Caco-2 (cell line): ENCODE results near the gene PAWR.

GRCh38 chr12:76052857-76053637, 31.4 kb downstream of the NAP1L1 start:
- PRO-cap = no peak
- RRBS = no CpG with 5 or more reads among the region's 3 CpGs

GRCh38 chr12:76346907-76347445, 1.2 kb downstream of the BBS10 start:
- PRO-cap = no peak
- RRBS = no CpG with 5 or more reads among the region's 4 CpGs

GRCh38 chr12:76422978-76423602, 74.9 kb upstream of the BBS10 start:
- PRO-cap = no peak
- RRBS = no CpG with 5 or more reads among the region's 5 CpGs

DNA sequence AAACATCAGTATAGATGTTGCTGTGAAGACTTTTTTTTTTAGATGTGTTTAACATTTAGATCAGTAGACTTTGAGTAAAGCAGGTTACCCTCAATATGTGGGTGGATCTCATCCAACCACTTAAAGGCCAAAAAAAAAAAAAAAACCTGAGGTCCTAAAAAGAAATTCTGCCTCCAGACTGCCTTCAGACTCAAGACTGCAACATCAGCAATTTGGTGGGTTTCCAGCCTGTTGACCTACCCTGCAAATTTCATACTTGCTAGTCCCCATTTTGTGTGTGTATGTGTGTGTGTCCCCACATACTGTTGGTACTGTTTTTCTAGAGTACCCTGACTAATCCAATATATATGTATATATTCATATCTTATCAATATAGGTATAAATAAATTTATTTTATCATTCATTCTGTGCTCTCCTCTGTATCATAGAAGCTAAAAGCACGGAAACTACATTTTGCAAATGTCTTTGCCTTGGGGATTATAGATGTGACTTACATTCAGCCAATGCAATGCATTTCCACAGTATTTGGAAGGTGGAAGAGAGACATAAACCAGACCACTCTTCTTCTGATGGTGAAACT, 55.5 kb downstream of the OSBPL8 start:
- PRO-cap = no peak
- RRBS = no CpG with 5 or more reads among the region's 1 CpG

DNA sequence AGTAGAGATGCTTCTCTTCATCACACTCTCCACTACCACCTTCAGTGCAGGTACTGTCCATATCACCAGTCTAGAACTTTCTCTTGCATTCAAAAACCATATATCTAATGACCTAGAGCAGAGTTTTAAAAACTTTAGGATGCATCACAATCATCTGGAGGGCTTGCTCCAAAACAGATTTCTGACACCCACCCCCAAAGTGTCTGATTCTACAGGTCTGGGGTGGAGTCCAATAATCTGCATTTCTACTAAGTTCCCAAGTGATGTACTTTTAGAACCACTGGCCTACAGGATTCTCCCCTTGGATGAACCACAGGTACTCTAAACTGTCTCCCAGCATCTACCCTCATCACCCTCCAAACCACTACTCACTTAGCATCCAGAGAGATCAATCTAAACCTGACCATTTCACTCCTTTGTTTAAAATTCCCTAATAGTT, 17.2 kb downstream of the OSBPL8 start:
- PRO-cap = no peak

DNA sequence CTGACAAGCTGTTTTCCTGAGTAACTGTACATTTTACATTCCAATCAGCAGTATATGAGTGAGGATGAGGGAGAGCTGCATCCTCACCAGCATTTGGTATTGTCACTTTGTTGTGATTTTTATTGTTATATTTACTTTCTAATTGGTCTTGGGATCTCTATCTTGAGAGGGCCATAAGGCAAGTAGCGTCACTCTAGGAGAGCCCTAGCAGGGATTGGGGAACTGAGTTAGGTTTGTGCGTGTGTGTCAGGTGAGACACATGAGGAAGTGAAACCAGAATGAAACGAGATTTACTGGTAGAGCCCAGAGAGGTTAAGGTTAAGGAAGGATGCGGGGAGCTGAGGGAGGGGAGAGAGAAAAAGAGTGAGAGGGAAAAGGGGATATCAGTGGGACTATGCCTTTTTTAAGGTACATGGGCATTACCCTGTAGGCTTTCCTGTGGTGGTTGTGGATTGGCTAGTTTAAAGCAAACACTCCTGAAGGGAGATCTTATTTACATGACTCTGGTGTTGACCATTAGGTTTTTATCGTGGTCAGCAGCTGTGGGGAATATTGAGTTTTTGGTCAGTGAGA, 13.8 kb downstream of the ZDHHC17 start:
- PRO-cap = no peak
- RRBS = no CpG with 5 or more reads among the region's 5 CpGs

GRCh38 chr12:76782229-76782797, 18.4 kb downstream of the ZDHHC17 start:
- PRO-cap = no peak
- RRBS = no CpG with 5 or more reads among the region's 1 CpG

DNA sequence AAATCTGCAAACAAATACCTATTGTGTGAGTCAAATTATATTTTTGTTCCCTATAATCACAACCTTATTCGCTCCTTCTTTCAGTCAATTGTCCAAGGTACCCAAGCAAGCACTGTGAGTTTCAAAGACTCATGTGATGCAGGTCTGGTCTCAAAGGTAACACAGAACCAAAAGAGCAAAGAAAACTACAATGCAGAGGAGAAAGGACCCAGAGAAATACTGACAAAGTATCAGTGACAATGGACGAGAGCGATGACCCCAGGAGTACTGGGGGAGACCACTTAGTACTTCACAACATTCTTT, 1.4 kb downstream of the CSRP2 start:
- PRO-cap = no peak
- RRBS = no CpG with 5 or more reads among the region's 3 CpGs

DNA sequence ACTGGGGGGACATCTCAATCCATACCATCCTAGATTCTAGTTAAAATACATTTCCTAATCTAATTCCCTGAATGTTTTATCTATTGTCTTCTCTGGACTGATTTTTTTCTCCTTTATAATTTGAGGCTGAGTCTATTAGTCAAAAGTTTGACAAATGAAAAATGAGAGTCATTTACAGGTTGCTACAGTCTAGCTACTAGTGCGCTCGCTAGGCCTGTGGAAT, 14.6 kb downstream of the E2F7 start:
- PRO-cap = no peak
- RRBS = no CpG with 5 or more reads among the region's 2 CpGs

DNA sequence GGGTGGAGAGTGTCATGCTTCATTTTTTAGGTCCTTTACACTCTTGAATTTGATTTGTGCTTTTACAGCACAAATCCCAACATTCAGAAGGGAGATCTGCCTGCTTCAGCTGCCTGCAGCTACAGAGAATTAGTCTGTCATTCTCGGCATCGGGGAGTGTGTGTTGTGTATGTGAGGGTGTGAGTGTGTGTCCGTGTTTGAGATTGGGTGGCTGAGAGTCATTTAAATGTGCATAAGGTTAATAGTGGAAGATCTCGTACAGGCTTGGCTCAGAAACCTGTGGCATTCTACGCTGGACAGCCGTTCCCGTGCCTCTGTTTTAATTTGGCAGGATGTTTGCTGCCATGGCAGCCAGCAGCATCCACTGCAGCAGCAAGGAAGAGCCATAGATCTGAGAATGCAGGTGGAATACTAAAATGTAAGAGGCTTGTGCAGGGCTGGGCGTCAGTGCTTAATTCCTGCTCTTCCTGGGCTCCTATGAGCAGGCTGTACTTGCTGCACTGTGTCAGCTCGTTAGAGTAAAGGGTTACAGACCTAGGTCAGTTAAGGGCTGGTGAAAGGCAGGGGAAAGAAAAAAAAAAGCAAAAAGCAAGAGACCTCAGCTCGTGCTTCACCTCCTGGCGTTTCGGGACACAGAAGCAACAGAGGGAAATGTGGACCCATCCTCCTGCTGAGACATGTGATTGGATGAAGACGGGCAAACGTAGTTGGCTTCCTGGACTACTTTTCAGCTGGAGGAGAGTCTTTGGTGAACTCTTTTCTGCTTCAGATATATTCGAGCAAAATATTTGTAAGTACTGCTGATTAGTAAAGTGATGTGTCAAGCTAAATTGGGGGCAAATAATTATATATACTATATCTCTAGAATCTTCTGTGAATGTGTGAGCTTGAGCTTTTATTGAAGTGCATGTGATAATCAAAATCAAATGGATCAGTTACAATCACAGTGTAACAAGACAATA, 205.5 kb downstream of the NAV3 start:
- PRO-cap = no peak
- RRBS = no CpG with 5 or more reads among the region's 15 CpGs

DNA sequence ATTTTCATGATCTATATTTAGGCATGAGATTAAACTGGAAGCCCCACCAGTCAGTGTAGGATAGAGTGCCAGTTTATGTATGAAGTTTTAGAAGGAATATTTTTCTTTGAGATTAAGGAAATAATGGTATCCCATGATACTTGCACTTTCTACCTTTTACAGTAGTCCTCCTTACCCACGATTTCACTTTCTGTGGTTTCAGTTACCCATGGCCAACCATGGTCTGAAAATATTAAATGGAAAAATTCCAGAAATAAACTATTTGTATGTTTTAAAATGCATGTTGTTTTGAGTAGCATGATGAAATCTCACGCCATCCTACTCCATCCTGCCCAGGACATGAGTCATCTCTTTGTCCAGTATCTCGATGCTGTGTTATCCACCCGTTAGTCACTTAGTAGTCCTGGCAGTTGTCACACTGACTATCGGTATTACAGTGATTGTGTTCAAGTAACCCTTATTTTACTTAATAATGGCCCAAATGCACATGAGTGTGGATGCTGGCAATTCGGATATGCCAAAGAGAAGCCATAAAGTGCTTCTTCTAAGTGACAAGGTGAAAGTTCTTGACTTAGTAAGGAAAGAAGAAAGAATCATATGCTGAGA, 22.4 kb downstream of the SYT1 start:
- PRO-cap = no peak
- RRBS = no CpG with 5 or more reads among the region's 6 CpGs

GRCh38 chr12:79151363-79151826, 286.8 kb downstream of the SYT1 start:
- PRO-cap = no peak
- RRBS = no CpG with 5 or more reads among the region's 2 CpGs

GRCh38 chr12:79540586-79541122, 150.1 kb downstream of the PAWR start:
- PRO-cap = no peak
- RRBS = no CpG with 5 or more reads among the region's 13 CpGs

- PRO-cap = bidirectional peak, plus-strand start at chr12:79691225, minus-strand start at chr12:79690964; bidirectional peak, plus-strand start at chr12:79691577, minus-strand start at chr12:79691419
- RRBS = 3% methylated on average over 9 of the region's 87 CpGs
These were observed at the start of gene PAWR for GRCh38 chr12:79690831-79691639. TSS of gene PAWR (minus strand) at chr12:79690964.

GRCh38 chr12:79691640-79691750, 731 bp upstream of the PAWR start:
- PRO-cap = no peak
- RRBS = no CpG with 5 or more reads among the region's 4 CpGs

DNA sequence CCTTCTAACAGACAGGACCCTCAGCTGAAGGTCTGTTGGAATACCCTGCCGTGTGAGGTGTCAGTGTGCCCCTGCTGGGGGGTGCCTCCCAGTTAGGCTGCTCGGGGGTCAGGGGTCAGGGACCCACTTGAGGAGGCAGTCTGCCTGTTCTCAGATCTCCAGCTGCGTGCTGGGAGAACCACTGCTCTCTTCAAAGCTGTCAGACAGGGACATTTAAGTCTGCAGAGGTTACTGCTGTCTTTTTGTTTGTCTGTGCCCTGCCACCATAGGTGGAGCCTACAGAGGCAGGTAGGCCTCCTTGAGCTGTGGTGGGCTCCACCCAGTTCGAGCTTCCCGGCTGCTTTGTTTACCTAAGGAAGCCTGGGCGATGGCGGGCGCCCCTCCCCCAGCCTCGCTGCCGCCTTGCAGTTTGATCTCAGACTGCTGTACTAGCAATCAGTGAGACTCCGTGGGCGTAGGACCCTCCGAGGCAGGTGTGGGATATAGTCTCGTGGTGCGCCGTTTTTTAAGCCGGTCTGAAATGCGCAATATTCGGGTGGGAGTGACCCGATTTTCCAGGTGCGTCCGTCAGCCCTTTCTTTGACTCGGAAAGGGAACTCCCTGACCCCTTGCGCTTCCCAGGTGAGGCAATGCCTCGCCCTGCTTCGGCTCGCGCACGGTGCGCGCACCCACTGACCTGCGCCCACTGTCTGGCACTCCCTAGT, 150.2 kb downstream of the OTOGL start:
- PRO-cap = no peak
- RRBS = no CpG with 5 or more reads among the region's 32 CpGs

DNA sequence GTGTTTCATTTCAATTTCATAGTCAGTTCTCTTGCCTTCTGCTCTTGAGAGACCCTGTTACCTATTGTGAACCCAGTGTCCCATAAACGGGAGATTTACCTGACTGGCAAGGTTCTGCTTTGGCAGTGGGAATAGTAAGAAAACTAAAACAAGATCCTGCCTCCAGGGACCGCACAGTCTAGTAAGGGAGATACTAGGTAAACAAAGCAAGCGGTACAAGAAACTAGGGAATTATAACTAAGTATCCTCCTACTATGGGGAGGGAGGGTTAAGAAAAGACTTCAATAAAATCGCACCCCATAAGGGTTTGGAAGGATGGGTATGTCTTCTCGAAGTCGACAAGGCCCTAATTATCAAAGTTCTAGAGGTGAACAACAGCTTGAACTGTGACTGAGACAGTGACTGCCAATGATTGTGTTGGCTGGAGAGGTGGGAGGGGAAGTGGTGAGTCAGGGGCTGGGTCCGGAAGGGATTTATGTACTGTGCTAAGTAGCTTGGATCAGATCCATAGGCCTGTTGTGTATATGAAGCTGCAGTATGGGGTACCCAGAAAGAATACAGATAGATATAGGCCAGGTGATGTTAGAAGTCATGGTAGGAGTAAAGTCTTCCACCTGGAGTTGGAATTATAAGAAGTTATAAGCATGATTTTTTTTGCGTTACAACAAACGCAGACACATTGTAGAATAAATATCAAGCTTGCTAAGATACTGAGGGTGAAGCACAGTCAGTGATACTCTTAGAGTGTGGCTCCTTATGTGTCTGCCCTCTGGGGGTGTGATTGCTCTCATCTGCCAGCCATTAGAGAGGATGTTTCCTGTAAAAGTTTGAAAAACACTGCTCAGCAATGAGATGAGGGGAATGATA, 923 bp downstream of the ACSS3 start:
- PRO-cap = no peak
- RRBS = no CpG with 5 or more reads among the region's 9 CpGs

GRCh38 chr12:81209168-81209922, 131.5 kb downstream of the ACSS3 start:
- PRO-cap = no peak
- RRBS = no CpG with 5 or more reads among the region's 5 CpGs

GRCh38 chr12:82314347-82314848, 43.8 kb downstream of the CCDC59 start:
- PRO-cap = no peak
- RRBS = no CpG with 5 or more reads among the region's 7 CpGs

DNA sequence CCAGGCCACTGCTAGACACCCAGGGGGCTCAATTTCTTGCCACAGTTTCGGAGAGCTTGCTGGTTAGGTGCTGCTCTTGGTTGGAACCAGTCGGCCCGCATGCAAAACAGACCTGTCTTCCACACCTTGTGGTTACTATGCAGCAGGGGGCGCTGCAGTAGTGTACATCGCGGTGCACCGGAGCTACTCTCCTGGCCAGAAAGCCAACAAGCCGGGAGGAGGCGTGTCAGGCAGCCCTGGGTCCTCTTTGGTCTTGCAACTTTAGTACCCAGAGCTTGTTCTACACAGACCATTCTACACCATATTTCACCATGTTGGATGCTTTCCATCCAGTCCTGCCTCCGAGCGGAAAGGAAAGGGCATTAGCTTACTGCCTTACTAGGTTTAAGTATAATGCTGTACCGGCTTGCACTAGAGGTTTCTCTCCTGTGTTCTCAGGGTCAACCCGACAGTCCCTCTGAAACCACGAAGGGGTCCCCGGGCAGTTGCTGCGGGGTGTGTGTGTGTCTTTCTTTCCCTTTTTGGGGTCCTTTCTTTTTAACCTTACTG, 908 bp upstream of the TMTC2 start:
- PRO-cap = no peak
- RRBS = 6% methylated on average over 4 of the region's 16 CpGs